ENCODE data around the gene EXOC3L4.

DNA sequence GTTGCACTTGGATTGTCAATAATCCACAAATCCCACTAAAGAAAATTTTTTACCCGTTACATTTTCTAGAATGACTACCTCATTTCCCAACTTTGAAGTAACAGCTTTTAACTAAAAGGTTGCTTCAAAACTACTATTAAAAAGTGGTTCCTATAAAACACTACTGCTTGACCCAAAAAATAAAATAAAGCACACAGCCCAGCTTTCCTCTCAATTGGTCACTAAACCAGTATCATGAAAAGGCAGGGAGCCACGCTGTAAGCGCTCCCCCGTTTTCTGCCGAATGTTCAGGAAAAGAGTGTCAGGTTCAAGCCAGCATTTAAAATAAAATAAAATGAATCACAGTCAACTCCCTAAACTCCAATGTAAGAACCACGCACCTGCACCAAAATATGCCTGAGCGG, 660 bp downstream of the MOK start:
- RRBS: no CpG with 5 or more reads among the region's 7 CpGs

GRCh38 chr14:102362457-102362773, 275 bp downstream of the CINP start:
- RRBS: 3% methylated on average over 1 of the region's 12 CpGs

GRCh38 chr14:102364757-102365253, 2.1 kb downstream of the TECPR2 start:
- RRBS: no CpG with 5 or more reads among the region's 3 CpGs

GRCh38 chr14:102450809-102451431, 58.7 kb downstream of the ANKRD9 start:
- RRBS: no CpG with 5 or more reads among the region's 17 CpGs

DNA sequence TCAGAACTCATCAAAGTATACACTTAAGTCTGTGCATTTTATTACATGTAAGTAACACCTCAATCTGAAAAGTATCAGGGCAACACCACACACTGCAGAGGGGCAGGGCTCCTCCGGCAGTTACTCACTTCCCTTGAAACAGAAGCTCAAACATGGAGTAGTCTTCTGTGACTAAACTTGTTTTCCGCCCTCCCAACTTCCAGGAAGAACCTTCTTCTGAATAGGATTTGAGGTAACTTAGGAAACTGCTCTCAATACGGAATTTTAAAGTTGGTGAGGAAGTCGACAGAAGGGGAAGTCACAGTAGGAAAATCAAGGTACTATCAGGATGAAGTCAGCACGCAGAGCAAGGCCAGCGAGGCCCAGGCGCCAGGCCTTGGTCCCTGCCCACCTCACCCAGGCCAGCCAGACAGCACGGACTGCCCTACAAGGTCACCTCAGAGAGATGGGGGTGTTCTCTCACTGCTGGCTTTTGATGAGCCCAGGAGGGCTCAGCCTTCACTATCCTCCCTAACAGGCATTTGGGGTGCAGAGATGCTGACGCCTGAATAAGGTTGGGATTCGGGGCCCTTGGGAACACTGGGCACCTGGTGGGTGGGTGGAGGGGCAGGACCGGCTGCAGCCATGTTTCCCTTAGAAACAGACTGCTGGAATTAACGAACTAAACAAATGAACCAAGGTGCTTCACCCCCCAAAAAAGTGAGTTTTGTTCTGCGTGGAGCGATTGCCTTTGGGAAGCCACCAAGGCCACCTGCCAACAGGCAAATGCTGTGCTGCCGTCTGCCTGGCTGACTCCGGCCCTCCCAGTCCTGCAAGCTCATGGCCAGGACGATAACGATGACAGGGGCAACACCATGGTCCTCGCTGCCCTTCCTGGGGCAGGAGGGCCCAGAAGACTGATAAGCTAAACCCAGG, 5.7 kb downstream of the ANKRD9 start:
- RRBS: no CpG with 5 or more reads among the region's 19 CpGs

GRCh38 chr14:102511463-102512010, 2.0 kb upstream of the ANKRD9 start:
- RRBS: no CpG with 5 or more reads among the region's 7 CpGs

DNA sequence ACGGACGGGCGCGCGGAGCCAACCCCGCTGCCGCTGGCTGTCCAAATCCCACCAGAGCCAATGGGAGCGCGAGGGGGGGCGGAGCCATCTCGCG, 137 bp upstream of the RCOR1 start:
- RRBS: no CpG with 5 or more reads among the region's 12 CpGs

DNA sequence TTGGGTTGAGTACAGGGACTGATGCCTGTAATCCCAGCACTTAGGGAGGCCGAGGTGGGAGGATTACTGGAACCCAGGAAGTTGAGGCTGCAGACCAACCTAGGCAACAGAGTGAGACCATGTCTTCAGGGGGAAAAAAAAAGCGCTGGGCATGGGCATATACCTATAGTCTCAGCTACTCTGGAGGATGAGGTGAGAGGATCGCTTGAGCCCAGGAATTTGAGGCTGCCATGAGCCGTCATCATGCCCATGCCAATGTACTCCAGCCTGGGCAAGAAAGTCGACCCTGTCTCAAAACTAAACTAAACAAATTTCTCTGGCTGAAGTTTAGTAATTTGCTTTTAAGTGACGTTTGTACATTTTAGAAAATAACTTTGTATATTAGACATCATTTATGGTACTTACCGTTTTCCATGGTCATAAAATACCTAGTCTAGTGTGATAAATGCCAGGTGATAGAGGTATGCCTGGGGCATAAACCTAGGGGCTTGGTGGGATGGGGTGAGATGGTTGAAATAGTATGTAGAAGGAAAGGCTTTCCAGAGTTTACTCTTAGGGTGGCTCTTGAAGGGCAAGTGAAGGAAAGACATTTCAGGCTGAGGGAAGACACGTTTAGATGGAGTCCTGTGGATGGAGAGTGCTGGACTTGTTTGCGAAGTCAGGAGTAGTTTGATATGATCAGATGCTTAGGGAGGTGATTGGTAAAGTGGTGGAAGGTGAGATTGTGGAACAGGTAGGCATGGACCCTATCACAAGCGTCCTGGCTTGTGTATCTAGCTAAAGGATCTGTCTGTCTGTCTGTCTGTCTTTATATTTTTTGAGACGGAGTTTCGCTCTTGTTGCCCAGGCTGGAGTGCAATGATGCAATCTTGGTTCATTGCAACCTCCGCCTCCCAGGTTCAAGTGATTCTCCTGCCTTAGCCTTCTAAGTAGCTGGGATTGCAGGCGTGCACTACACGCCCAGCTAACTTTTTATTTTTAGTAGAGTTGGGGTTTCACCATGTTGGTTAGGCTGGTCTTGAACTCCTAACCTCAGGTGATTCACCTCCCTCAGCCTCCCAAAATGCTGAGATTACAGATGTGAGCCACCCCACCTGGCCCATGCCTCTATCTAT, 26.2 kb downstream of the RCOR1 start:
- RRBS: no CpG with 5 or more reads among the region's 15 CpGs

DNA sequence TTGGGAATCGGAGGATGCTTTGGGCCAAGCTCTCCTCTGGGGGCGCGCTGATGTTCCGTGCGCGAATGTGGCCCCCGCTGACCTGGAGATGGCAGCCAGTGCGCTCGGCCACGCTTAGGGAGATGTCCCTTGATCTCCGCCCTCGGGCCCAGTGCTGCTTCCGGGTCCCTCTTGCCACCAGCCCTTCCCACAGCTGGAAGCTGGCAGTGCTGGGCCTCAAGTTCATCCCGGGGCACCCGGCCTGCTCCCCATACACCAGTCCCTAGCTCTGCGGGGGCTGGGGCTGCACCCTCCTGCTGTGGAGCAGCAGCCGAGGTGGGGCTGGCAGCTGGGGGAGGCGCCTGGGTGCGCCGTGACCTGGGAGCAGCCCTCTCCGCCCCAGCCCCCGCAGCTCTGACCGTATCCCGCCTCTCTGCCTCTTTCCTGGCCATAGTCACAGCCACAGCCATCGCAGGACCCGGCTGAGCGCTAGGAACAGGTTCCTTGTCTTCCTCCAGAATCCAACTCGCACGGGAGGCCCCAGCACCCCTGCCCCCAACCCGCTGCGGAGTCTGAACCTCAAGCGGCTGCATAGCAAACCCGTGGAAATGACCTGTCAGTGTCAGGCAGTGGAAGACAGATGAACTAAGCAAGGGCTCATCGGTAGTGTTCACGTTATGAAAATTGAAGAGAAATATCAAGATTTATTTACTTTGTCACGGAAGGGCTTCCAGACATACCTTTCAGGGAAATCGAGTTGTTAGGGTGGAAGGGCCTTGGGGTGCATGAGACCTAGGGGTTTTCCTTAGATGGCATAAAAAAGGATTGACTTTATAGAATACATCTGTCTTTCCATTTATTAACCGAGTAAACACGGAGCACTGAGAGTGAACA, 91.4 kb downstream of the RCOR1 start:
- RRBS: 58% methylated on average over 2 of the region's 39 CpGs

GRCh38 chr14:102778989-102779465, 1.8 kb downstream of the TRAF3 start:
- RRBS: no CpG with 5 or more reads among the region's 5 CpGs

DNA sequence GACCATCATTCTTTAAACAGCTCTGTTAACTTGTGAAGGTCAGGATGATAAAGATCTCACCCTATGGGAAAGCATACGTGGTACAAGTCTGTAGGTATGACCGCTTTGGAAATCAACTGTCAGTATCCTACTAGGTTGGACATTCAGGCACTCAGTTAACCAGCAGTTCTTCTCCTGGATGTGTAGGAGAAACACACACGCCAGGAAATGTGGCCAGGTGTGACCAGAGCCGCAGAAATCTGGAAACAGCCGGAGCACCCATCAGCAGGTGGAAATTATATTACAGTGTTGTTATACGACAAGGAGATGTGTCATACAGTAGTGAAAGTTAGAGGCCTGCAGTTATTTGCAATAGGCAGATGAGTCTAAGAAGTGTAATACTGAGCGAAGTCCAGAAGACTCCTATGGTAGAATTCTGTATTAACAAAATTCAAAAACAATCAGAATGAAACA, 39.5 kb upstream of the AMN start:
- RRBS: no CpG with 5 or more reads among the region's 7 CpGs

GRCh38 chr14:102931932-102933151, 9.9 kb downstream of the AMN start:
- RRBS: no CpG with 5 or more reads among the region's 37 CpGs

DNA sequence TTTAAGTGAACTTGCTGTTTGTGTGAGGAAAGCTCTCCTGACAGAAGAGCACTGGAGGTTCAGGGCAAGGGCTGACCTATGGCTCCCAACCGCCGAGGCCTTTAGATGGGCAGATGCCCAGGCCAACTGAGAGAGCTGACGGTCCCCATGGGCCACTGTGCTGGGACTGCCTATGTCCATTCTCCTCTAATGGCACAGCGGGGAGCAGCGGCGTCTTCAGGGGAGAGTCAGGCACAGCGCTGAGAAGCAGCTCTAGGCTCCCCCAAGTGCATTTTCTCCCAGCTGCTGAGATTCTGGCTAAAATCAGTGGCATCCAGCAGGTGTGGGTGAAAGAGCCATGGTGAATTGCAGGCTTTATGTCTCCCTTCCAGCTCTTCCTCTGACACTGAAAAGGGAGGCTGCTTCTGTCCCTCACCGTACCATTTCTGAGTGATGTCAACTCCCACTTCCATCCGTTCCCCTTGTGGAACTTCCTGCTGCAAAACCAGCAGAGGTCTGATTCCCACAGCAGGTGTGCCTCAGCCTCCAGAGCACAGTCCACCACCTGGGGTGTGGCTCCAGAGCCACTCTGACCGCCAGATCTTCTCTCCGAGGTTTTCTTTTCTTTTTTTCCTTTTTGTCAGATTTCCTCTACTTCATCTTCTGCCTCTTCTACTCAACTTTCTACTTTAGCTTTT, 62.8 kb downstream of the CDC42BPB start:
- RRBS: no CpG with 5 or more reads among the region's 11 CpGs

- RRBS: 28% methylated on average over 5 of the region's 19 CpGs
Measured at GRCh38 chr14:103094423-103095125, at the start of gene EXOC3L4. EXOC3L4 (plus strand) TSS chr14:103094725.

- RRBS: 57% methylated on average over 5 of the region's 11 CpGs
Measured at GRCh38 chr14:103098147-103098472, 3.6 kb downstream of the EXOC3L4 start.

GRCh38 chr14:103105002-103105370, 10.5 kb downstream of the EXOC3L4 start:
- RRBS: no CpG with 5 or more reads among the region's 26 CpGs

GRCh38 chr14:103186896-103187709, 63.8 kb downstream of the TNFAIP2 start:
- RRBS: no CpG with 5 or more reads among the region's 12 CpGs

GRCh38 chr14:103225091-103225603, 101.9 kb downstream of the TNFAIP2 start:
- RRBS: no CpG with 5 or more reads among the region's 20 CpGs

- RRBS: 70% methylated on average over 4 of the region's 17 CpGs
Measured at GRCh38 chr14:103315184-103315934, 18.7 kb upstream of the EIF5 start.

GRCh38 chr14:103340202-103341186, 6.5 kb downstream of the EIF5 start:
- RRBS: no CpG with 5 or more reads among the region's 9 CpGs